Ureter (tissue), 1 donor: ENCODE measurements around the genes SRP9 and EPHX1.

DNA sequence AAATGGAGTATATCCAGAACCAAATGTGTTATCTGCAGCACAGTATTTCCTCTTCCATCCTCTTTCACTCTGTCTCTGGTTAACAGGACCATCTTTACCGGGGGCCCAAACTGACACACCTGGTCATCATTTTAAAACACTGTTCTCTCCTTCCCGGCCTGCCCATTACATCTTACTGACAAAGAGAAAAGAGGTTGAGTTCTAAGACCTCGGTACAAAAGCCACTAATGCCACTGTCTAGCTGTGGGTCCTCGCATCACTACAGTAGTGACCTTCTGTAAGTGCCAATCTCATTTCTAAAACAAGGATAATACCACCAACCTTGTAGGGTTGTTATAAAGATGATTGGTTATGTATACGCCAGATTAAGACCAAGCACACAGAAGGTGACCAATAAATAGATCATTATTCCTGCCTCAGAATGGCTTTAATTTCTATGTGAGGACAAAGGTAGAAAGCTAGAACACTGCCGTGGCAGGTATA, 103.6 kb downstream of the ENAH start:
- PRO-cap = no peak

GRCh38 chr1:225566998-225567764, 85.7 kb downstream of the ENAH start:
- PRO-cap = no peak

DNA sequence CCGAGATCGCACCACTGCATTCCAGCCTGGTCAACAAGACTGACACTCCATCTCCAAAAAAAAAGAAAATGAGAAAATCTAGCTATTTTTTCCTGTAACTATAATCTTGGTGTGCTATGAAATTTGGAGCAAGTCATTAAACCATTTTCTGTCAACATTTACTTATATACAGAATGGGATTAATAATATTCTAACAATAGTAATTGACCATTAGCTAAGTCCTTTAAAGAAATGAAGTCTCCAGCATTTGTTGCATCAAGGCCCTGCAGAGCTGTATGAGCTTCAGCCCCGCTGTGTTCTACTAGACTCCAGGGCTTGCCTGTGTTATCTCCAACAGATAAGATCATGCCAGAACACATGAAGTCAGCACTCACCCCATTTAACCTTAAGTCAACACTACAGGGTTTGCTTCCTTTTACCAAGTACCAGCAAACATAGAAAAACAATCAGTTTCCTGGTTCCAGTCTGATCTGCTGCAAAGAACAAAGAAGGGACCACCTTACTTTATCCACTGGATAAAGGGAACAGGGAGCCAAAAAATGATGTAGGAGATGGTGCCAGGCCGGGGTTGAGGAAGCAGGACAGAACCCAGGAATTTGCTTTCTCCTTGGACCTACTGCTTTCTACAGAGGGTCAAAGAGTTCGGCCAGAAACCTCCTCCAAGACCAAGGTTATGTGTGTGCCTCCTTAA, 41.2 kb upstream of the ENAH start:
- PRO-cap = no peak

DNA sequence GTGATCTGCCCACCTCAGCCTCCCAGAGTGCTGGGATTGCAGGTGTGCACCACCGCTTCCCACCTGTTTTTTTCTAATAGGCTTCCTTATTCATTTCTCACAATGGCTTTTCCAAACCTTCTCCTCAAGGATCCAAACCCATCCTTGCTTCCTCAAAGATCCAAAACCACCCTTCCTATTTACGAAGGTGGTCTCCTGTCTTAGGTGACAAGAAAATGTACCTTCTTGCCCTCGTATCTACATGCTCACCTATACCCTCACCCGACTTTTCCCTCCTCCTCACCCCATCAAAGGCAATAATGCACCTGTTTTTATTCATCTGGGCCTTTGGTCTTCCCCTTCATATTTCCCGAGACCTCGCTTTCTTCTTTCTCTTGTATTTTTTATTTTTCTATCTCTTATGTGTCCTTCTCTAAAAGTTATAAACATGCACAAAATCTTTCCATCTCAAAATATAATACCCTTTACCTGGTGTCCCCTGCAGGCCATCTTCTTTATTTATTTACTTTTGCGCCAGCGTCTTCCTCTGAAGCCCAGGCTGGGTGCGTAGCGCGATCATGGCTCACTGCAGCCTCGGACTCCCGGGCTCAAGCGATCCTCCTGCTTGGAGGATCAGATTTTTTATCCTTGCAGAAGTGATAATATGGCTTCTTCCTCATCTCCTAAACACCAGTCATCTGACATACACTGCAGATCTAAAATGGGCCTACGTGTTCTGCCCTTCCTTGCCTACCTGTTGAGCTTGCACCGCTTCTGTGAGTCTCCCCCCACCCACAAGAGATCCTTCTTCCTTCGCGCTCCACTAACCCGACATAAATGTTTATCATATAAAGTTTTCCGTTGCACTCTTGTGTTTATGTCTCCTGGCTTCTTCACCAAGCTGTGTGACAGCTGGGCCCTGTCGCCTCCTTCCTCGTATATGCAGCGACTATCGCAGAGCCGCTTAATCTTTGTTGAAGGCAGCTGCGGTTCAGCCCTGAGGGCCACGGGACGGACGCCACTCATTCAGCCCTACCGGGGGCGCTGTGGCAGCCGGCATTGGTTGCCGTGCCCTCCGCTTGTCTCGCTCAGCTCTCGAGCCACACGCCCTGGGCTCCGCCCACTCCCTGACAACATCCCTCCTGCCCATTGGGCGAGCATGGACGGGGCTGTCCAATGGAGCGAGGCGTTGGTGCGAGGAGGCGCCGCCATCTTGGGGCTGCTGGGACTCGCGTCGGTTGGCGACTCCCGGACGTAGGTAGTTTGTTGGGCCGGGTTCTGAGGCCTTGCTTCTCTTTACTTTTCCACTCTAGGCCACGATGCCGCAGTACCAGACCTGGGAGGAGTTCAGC, at the start of gene SRP9:
TSS of gene SRP9 (plus strand) at position 1,184 of the 1,331 bp plus-strand sequence.
- PRO-cap = bidirectional peak, plus-strand start at position 1,195 of the sequence, minus-strand start at position 1,076 of the sequence

- PRO-cap = bidirectional peak, plus-strand start at chr1:225810124, minus-strand start at chr1:225809903; bidirectional peak, plus-strand start at chr1:225810432, minus-strand start at chr1:225810344
Measured at GRCh38 chr1:225809833-225810706, at the start of gene EPHX1. Gene EPHX1, plus strand, starts transcription at chr1:225810124.

DNA sequence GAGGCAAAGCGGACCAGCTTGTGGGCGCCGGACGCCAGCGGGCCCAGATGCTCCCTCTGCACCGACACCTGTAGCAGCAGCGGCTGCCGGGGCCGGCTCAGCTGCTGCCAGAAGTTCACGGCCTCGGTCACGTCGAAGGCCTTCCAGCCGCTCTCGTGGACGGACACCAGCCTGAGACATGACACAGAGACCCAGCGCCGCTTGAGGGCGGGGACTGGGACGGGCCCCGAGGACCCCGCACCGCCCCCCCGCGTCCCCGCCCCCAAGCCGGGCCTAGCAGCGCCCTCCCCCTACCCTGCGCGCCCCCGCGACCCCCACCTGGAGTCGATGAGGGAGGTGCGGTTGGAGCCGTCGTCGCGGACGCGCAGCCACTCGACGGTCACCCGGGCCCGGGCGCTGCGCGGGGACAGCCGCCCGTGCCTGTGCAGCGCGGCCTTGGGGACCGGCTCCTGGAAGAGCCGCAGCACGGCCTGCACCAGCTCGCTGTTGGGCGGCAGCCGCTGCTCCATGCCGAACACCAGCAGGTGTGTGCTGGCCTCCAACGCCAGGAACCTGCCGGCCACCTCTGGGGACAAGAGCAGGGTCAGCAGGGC, 1.4 kb downstream of the LEFTY1 start:
- PRO-cap = no peak

DNA sequence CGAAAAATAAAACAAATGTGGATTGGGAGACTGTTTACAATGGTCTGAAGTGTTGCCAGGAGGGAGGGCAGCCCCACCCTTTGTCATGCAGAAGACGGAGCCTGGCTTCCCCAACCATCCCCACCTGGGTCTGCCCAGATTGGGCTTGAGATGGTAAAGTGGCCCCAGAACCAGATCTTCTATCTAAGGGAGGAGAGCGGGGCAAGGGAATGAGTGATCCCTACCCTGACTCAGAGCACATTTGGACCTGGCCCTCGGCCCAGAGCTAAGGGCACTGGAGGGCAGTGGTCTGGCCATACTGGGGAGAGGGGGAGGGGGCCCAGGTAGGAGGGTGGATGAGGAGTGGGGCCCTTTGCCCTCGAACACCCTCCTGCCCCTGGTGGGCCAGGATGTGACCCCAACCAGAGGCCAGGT, 1.4 kb upstream of the LEFTY1 start:
- PRO-cap = no peak

- PRO-cap = no peak
Measured at GRCh38 chr1:225998576-225999231, 439 bp downstream of the SDE2 start.

DNA sequence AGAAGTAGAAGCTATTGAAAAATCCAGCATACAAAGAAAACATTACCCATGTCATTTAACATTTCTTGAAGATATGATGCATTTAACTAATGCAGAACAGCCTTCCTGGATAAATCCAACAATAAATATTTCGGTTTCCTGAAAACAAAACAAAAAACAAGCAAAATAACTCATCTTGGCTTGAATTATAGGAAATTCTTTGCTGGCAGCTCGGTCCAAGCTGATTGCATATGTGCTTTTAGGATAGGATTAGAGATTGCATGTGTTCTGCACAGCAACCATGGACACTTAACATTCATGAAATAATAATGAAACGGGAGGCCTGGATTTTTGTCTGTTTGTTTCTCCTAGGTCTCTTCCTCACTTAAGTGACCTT, 1.6 kb upstream of the H3-3A start:
- PRO-cap = no peak

DNA sequence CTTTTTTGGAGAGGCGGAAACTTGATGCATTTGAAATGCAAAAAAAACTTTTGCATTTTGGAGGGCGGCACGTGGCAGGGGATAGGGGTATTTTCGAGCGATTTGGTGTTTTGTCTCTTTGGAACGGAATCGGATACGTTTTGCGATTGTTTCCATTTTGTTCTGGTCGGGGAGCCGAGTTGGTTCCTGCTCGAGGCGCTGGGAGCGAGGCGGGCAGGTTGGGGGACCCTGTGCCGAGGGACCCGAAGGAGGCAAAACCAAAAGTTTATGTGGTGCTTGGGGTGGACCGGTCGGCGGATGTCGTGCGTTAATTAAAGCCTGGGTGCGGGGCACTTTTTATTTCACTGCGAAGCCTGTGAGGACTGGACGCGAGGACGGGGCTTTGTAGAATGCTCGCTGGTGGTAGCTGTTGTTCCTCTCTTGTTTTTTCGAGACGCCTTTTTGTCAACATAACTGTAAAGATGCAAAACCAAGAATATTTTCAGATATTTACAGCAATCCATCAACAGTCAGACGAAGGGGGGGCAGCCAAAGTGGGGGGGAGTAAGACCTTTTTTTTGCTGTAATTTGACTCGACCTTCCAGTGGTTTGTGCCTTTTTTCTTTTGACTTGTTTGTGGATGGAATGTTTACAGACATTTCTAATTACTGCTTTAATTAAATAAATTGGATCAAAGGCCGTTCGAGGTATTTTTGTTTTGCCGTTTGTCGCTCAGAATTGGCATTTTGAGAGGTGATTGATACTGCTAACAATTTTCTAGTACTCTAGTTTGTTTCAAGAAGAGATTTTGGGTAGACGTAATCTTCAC, 1.1 kb downstream of the H3-3A start:
- PRO-cap = bidirectional peak, plus-strand start at position 155 of the sequence, minus-strand start outside the sequence

DNA sequence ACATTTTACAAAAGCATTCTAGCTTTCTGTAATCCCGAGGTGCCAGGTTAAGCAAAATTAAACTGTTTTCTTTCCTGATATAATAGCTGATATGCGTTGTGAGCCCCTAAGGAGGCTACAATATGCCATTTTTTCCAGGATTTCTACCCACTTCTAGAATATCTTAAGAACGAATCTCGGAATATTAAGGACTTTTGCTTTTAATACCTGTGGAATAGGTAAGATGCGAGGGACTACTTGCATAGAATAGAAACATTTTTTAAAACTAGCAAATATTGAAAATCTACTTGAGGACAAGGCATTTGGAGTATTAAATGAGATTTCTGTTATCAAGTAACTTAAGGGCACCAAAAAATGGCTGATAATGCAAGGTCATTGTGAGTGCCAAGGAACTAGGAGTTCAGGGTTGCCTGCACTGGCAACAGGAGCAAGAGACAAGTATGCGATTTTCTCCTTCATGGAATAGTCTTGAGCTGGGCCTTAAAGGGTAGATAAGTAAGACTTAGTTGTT, 6.0 kb downstream of the H3-3A start:
- PRO-cap = no peak

- PRO-cap = no peak
Measured at GRCh38 chr1:226115353-226115636, 52.8 kb downstream of the H3-3A start.

DNA sequence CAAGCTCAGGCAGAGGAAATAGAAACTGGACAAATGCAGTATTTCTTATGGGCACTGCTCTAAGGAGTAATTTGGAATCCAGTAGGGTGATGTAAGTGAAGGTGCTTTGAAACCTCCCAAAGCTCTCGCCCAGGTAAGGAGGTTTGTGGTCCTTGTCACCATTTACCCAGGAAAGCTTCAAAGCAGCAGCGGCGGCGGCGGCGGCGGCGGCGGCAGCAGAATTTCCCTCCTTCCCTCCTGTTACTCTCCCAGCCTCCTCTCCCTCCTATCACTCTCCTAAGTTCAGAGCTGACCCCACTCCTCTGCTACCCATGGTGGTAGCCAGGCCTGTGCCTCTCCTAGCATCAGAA, 60.8 kb downstream of the ACBD3 start:
- PRO-cap = no peak

GRCh38 chr1:226134618-226135746, 51.6 kb downstream of the ACBD3 start:
- PRO-cap = no peak

DNA sequence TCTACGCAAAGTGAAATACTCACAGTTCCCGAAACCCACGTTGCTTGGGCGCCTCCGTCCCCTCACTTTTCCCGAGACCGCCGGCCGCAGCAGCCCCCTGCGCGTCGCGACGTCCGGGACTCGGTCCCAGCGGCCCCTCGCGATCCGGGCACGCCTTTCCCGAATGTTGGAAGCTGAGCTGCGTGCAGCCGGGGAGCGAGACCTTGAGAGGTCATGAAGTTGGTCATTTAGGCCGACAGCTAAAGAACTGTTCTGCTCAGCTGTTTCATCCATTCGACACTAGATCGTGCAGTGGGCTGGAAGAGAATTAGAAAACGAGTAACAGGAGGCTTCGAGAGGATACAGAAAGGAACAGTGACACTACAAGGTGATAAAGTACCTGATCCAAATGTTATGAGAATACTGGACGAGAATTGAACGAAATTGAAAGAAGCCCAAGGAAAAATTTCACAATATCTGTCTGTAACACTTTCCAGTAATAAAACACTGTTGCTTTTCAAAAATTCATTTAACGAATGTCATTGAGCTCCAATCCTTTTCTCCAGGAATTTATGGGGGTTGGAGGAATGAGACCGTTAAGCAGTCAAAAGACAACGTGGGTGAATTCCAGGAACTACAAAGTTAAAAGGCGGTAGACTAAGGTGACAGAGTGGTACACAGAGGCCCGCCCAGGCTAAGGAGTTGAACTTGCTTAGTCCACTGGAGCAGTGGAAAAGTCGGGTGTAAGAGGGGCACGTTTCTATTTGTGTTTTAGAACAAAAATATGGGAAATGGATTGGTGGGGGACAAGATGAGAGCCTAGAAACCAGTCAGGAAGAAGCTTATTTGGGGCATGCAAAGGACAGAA, 862 bp upstream of the LIN9 start:
- PRO-cap = no peak

GRCh38 chr1:226333228-226333977, 24.4 kb upstream of the LIN9 start:
- PRO-cap = no peak

DNA sequence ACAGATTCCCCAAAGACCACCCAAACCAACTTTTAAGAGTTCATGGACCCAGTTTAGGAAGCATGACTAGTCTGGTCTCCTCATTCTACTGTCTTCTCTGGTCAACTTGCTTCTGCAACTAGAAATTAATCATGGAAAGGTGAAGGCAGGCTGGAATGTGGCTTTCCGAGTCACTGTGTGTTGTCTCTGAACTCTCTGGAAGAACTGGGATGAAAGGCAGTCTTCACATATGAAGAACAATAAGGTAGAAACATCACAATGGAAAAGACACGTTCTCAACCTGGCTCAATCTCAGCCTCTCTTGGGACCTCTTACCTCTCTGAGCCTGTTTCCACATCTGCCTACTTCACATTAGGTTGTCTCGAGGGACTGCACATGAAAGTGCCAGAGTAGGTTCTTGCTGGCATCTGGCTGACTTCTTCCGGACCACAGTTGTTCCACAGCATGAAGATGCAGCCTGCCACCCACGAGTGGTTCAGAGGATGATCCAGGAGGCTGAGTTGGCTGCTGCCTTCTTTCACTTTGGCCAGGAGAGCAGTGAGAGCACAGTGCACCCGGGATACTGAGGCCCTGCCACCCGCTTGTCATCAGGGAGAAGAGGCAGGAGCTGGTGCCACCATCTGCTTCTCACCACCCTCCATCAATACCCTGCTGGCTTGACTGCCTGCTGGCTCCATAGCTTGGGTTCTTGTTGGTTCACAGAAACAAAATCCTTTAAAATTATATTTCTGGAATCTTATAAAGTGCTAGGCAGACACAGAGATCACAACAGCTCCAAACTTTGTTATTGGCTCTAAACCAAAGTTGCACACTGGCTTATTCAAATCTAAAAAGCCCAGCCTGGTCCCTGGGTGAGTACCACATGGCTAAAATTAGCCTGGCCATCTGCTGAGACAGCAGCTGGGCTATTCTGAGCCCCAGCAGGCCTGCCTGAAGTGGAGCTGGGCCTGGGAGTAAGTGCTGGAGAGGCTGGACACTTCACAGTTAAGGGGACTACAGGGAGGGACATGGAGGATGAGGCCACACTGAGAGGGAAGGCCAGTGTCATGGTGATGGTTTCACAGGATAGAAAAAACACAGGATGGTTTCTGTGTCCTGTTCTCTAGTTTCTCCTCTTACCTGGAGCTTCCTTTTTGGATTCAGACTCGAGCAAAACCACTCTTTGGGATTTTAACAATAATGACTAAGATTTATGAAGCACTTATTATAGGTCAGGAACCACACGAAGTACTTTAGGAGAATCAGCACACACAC, 46.9 kb upstream of the LIN9 start:
- PRO-cap = no peak

GRCh38 chr1:226632244-226633599, 84.2 kb downstream of the STUM start:
- PRO-cap = no peak

DNA sequence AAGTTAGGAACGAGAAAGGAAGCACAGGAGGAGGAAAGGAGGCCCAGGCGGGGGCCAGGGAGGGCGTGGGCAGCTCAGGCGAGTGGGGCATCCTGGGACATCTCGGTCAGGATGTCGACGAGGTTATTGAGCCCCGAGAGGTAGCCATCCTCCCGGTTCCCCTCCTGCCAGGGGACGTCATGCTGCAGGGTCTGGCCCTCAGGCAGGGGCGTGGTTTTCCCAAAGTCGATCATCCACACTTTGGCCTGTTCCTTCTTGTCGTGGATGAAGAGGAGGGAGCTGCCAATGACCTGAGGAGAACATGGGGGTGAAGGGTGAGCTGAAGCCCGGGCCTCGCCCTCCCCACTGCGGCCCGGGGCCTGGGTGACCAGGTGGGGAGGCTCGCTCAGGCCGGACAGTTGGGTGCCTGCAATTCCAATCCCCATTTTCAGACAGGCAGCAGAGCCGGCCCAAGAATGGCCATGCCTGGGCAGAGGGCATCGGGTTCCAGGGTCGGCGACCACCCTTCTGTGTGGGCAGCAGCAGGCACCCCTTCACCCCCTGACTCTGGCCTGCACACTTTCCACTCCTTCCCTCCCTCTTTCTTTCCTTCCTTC, 86.1 kb downstream of the STUM start:
- PRO-cap = no peak

DNA sequence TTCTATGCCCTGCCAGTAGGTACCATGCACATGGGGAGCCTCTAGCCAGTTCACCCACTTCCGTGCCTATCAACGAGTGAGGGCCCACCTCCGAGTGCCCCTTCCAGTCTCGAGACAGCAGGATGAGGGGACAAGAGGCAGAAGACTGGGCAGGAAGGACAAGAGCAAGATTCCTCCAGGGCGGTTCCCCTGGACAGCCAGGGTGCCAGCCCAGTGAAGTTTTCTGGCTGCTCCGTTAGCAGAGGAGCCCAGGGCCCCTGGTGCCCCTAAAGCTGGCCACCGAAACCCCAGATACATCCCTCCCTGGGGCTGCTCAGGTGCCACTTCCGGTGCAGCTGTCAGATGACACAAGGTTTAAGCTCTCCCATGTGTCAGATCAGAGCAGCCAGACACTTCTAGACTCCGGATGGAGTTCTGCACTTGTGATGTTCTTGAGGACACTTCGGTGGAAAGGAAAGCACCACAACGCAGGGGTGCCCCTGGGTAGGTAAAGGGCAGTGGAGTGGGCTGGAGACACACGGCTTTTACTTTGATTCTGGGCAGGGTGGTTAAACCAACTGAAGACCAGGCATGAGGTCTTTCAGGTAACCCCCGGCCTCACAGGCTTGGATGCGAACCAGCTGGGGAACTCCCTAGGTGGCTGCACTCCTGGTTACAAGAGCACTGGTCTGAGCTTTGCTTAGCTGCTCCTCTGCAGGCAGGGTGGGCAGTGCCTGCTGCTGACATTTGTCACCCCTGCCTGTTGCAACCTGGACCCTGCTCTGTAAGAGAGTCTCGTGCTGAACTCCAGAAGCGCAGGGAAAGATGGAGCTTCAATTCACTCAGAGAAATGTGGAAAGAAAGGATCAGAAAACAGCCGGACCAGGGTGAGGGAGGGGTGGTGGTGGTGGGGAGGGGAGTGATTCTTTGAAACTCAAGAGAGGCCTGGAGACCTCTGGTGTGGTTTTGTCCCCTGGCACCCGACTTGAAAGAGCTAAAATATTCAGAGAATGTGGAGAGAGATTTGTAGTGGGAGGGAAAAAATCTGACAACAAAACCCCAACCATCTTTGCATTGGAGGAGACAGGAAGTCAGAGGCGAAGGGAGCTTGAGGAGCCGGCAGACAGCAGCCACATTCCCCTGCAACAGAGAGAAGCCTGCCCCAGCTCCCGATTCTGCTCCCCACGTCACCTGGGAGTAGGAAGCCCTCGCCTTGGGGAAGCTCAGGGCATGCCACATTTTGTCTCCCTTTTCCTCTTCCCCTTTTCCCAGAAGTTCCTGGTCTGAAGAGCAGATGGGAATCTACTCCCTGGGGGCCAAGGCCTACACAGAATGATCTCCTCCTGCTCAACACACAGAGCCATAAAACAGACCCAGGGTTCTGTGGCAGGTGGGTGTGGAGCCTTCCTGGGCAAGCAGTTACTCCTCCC, 85.4 kb downstream of the ITPKB start:
- PRO-cap = no peak